SK-N-SH (cell line): ENCODE measurements around the genes COPZ1, DCD, TESPA1 and CD63.

DNA sequence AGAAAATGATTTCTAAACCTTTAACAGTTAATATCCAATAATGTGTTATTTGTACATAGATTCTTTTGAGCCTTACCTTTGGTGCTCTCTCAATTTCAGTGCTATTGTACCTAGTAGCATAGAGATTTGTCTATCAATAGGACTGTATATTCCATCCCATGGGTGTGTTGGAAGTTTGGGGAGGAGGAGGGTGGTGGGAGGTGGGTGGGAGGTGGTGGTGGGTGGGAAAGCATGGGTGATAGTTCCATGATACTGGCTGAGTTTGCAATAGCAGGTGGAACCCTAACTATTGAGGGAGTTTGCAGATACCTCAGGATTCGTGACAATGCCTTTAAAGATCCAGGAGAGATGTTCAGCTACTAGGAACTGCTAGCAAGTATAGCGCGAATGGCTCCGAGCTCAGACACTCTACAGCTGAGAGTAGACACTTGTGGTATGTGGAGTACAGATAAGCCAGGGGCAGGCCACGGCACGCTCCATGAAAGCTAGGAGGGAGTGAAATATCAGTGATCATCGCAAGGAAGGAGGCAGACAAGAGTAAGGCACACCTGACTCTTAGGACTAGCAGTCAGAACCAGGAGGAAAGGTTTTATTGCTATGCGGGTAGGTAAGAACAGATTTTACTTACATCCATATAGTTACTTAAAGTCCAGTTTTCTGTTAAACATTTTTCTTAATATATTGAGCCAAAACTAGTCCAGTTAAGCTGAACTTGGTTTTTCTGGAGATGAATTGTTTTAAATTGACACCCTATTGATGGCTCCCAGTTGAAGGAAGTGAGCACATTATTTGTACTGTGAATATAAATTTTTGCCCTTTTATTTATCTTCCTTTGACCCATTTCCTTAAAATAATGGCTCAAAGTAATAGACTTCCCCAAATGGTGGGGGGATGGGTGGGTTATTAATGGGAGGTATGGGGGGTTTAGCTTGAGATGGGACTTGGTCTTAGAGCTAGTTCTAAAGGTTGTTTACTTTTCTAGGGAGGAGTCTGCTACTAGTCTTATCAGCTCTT, 5.5 kb downstream of the HNRNPA1 start:
- RRBS: no CpG with 5 or more reads among the region's 8 CpGs
CAGE:
- cytosol, long polyA plus RNA: no peak
- long polyA plus RNA: no peak
- nucleus, long polyA plus RNA: start-site peak on the plus strand centred at position 212 of the sequence, 29 bp wide, 81 and 46 reads in 2 replicates; start-site peak on the plus strand centred at position 902 of the sequence, 37 bp wide, 19 and 34 reads in 2 replicates

DNA sequence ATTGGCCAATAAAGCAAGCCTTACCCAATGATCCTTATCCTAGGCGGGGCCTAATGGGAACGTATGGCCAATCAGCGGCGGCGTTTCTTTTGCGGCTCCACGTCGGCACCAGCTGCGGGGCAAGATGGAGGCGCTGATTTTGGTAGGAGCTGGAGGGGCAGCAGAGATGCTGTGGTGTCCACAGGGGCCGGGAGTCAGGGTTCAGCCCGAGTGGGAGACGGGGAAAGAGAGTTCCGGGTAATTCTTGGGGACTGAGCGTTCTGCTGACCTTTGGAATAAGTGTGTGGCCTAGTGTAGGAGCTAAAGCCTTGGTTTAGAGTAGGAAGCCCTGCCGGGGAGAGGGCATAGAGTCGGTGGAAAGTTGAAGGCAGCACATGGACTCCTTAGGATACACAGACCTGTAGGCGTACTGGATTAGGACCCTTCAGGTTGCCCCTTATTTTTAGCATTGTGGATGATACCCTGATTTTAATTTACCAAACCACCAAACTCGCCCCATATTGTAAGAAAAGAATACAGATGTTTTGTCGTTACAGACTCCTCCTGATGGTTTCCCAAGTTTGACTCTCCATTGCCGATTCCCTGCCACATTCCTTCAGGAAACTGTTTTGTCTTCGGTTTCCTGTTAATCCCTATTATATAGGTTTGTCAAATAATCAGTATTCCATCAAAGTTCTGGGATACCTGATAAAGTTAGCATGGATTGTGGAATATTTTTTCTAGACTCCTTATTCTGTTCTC, at the start of gene COPZ1:
Gene COPZ1 (plus strand): TSS at position 92 of the 741 bp plus-strand sequence.
- RRBS: 2% methylated on average over 3 of the region's 22 CpGs
CAGE:
- cytosol, long polyA plus RNA: start-site peak on the plus strand centred at position 111 of the sequence, 41 bp wide, 2,405 and 4,974 reads in 2 replicates
- long polyA plus RNA: start-site peak on the plus strand centred at position 112 of the sequence, 43 bp wide, 3,711 and 3,498 reads in 2 replicates
- nucleus, long polyA plus RNA: start-site peak on the plus strand centred at position 113 of the sequence, 45 bp wide, 1,925 and 2,761 reads in 2 replicates

- RRBS: no CpG with 5 or more reads among the region's 25 CpGs
CAGE:
- cytosol, long polyA plus RNA: no peak
- long polyA plus RNA: no peak
- nucleus, long polyA plus RNA: no peak
Observed at GRCh38 chr12:54351752-54352670, 12.3 kb downstream of the GPR84 start.

GRCh38 chr12:54379608-54380124, 4.9 kb downstream of the ZNF385A start:
- RRBS: no CpG with 5 or more reads among the region's 13 CpGs
CAGE:
- cytosol, long polyA plus RNA: no peak
- long polyA plus RNA: no peak
- nucleus, long polyA plus RNA: no peak

- RRBS: no CpG with 5 or more reads among the region's 6 CpGs
CAGE:
- cytosol, long polyA plus RNA: start-site peak on the minus strand at chr12:54385749-54385791, 45 and 43 reads in 2 replicates
- long polyA plus RNA: start-site peak on the minus strand at chr12:54385767-54385784, 22 and 31 reads in 2 replicates
- nucleus, long polyA plus RNA: no peak
Observed at GRCh38 chr12:54385491-54386087, 1.1 kb upstream of the ZNF385A start.

DNA sequence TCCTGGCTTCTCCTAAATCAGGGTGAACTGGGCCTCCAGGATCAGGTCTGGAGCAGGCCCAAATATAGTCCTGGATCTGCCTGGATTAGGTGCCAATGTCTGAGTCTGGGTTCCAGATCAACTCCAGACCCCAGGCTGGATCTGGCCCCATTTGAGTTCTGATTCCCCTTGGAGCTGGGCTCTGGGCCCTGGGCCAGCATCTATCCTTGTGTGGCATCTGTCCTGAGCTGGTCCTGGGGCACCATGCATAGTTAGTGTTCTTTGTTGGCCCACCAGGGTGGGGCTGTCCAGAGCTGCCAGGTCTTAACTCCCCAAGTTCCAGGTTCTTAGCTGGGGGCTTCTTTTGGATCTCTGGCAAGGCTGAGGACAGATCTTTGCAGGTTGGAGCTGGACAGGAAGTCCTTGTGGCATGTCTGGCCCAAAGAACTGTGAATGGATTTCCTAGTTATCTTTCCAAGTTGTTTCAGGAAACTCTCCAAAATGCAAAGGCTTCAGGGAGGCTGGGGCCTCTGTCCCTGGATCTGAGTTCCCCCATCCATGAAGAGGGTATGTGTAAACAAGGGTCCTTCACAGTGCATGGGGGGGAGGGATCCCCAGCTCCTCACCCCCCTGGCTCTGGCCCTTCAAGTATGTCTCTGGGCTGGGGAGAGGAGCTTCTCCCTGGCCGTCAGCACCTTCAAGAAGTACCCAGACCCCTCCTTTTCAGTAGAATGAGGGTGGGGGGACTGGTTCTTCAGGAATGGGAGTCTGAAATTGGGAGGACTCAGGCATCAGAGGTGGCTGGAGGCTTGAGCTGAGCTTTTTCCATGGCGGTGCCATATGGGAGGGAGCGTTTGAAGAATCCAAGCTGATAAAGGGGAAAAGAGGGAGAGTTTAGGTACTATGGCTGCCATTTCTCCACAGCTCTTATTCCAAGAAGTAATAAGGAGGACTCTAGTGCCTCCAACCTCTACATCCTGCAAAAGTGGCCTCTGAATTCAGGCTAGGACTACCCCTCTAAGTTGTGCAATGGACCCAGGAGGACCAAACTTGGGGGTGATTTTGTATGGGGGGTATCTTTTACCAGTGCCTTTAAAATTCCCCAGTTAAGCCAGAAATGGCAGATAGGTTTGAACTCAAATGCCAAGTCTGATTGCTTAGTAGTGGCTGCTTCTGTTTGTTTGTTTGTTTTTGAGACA, 11.4 kb upstream of the ZNF385A start:
- RRBS: no CpG with 5 or more reads among the region's 3 CpGs
CAGE:
- cytosol, long polyA plus RNA: no peak
- long polyA plus RNA: no peak
- nucleus, long polyA plus RNA: no peak

- RRBS: no CpG with 5 or more reads among the region's 6 CpGs
CAGE:
- cytosol, long polyA plus RNA: no peak
- long polyA plus RNA: no peak
- nucleus, long polyA plus RNA: no peak
Observed at GRCh38 chr12:54404125-54404527, 14.9 kb downstream of the ITGA5 start.

- RRBS: no CpG with 5 or more reads among the region's 8 CpGs
CAGE:
- cytosol, long polyA plus RNA: no peak
- long polyA plus RNA: no peak
- nucleus, long polyA plus RNA: no peak
Observed at GRCh38 chr12:54560975-54561914, 11.8 kb downstream of the PDE1B start.

GRCh38 chr12:54648247-54648446, at the start of gene DCD:
TSS of gene DCD (minus strand) at chr12:54648365.
CAGE:
- cytosol, long polyA plus RNA: no peak
- long polyA plus RNA: no peak
- nucleus, long polyA plus RNA: no peak

DNA sequence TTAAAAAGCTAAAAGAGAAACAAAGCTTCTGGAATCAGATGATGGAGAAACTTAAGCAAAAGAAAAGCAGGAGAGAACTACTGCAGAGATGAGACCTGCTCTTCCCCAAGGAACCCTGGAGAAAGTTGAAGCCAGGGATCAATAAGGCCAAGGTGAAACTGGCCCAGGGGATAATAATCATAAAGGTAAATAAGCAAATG, 17.7 kb upstream of the DCD start:
CAGE:
- cytosol, long polyA plus RNA: no peak
- long polyA plus RNA: no peak
- nucleus, long polyA plus RNA: no peak

- RRBS: no CpG with 5 or more reads among the region's 17 CpGs
CAGE:
- cytosol, long polyA plus RNA: no peak
- long polyA plus RNA: no peak
- nucleus, long polyA plus RNA: no peak
Observed at GRCh38 chr12:54984495-54985729, at the start of gene TESPA1. TSS of gene TESPA1 (minus strand) at chr12:54984762.

GRCh38 chr12:55700745-55701191, 6.9 kb downstream of the ITGA7 start:
- RRBS: no CpG with 5 or more reads among the region's 9 CpGs
CAGE:
- cytosol, long polyA plus RNA: no peak
- long polyA plus RNA: no peak
- nucleus, long polyA plus RNA: no peak

- RRBS: no CpG with 5 or more reads among the region's 13 CpGs
CAGE:
- cytosol, long polyA plus RNA: no peak
- long polyA plus RNA: no peak
- nucleus, long polyA plus RNA: no peak
Observed at GRCh38 chr12:55702745-55703756, 4.7 kb downstream of the ITGA7 start.

GRCh38 chr12:55728908-55729974, at the start of gene CD63:
TSS of gene CD63 (minus strand) at chr12:55729009.
- RRBS: 1% methylated on average over 23 of the region's 70 CpGs
CAGE:
- cytosol, long polyA plus RNA: start-site peak on the minus strand at chr12:55728981-55729076, 6,764 and 18,523 reads in 2 replicates
- long polyA plus RNA: start-site peak on the minus strand at chr12:55728979-55729075, 15,129 and 12,337 reads in 2 replicates
- nucleus, long polyA plus RNA: start-site peak on the minus strand at chr12:55728977-55729046, 8,019 and 14,315 reads in 2 replicates

- RRBS: 4% methylated on average over 5 of the region's 17 CpGs
CAGE:
- cytosol, long polyA plus RNA: no peak
- long polyA plus RNA: no peak
- nucleus, long polyA plus RNA: no peak
Observed at GRCh38 chr12:55729975-55730836, 1.4 kb upstream of the CD63 start.

GRCh38 chr12:55736958-55737686, 5.8 kb upstream of the GDF11 start:
- RRBS: no CpG with 5 or more reads among the region's 7 CpGs
CAGE:
- cytosol, long polyA plus RNA: no peak
- long polyA plus RNA: no peak
- nucleus, long polyA plus RNA: no peak

DNA sequence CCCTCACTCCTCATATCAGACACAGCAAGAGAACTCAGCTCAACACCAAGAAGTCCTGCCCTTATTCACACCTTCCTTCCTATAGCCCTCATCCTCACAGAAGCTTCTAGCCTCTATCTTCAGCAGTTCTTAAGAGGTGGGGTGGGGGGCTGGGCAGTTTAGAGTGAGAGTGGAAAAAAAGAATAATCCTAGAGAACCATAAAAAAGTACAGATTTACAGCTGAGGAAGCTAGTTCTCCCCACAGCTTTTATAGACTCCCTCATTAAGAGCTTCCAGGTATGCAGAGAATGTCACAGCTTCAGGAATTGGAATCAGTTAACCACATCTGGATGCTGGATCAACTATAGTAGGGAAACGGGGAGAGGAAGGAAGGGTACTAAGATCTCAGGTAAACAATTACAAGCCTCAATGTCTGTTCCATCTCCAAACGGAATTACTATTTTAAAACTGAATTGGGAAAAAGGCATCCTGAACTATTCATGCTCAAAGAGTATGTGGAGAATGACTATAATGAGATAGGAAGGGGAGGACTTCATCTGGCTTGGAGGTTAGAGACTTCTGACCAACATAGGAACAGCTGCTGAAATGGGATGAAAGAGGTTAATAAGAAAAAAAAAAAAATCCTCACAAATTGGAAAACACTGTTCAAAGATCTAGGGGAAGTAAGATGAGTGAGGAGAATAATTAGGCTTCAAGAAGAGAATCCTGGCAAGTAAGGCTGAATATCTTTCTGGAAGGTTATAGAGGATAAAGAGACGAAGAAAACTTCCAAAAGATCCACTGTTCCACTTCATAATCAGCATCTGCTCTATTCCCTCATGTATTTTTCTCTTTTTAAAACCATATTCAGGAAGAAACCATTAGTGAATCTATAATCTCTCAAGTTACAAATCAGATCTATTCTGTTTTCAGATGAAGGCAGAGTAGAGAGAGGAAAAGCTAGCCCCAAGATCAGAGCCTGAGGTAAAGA, 12.5 kb downstream of the GDF11 start:
- RRBS: no CpG with 5 or more reads among the region's 3 CpGs
CAGE:
- cytosol, long polyA plus RNA: no peak
- long polyA plus RNA: no peak
- nucleus, long polyA plus RNA: no peak

- RRBS: no CpG with 5 or more reads among the region's 3 CpGs
CAGE:
- cytosol, long polyA plus RNA: no peak
- long polyA plus RNA: no peak
- nucleus, long polyA plus RNA: no peak
Observed at GRCh38 chr12:55777627-55777983, 34.7 kb downstream of the GDF11 start.

DNA sequence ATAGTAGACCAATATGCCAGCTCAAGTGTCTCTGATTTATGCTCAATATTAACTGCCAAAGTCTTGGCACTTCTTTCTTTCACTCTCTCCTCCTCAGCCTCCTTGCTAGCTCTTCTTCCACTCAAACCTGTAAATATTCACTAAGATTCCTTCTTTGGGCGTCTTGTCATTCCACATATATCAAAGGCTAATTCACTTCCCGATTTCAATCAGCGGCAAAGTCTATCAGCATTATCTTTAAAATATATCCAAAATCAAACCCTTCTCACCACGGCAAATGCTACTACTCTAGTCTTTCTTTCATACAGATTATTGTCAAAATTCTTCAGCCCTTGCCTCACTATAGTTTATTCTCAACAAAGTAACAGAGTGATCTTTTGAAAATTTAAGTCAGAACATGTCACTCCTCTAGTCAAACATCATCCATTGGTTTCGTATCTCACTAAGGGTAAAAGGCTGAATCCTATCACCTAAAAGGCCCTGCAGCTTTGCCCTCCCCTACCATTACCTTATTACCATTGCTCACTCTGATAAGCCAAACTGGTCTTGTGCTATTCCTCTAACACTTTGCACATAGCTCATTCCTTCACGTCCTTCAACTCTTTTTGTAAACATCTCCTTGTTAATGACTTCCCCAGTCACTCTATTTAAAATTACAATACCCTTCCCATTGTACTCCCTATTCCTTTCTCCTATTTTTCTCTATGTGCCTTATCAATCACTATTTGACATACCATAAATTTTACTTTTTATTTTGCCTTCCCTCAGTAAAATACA, 5.7 kb downstream of the SARNP start:
- RRBS: no CpG with 5 or more reads among the region's 6 CpGs
CAGE:
- cytosol, long polyA plus RNA: no peak
- long polyA plus RNA: no peak
- nucleus, long polyA plus RNA: no peak

DNA sequence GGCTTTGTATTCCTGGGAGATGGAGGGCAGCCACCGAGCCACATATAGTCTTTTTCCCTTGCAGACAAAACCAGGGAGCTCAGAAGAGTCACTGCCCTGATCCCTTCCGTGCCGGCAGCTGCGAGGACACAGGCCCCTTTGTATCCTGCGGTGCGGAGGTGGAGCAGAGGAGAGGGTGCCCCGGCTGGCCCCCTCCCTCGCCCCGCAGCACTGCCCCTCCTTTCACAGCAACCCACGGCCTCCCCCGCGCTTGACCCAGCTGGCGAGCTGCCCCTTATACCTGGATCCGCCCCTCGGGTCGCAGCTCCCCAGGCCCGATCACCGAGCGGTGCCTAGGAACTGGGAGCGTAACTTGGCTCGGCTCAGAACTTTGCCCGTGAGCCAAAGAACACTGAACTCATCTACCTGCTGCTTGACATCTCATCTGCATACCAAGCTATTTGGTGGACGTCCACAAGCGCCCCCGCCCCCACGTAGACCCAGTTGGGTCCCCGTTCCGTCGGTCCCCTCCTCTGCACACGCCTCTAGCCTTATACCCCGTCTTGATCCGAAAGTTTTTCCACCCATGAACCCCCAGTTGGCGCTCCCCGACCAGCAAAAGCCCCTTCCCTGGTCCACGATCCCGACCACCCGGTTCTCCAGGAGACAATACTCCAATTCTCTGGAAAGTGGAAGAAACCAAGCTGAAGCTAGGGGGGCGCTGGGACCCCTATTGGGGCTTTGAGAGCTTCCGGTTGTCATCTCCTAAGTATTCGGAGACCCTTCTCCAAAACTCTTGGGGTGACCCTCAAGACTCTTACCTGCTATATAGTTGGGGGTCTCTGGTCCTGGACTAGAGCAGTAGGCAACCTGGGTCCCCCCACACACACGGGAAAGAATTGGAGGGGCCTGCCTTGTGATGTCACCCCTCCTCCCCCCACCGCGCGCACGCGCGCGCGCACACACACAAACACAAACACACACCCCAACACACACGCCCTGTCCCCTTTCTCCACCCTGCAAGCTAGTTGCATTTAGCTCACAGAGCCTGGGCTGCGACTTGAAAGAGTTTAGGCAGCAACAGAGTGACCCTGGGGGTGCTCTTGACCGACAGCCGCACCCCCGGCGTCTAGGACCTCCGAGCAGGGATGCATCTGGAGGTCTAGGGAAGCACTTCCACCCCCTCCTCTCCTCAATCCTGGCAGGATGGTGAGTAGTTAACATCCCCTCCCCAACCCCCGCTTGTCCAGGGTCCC, 926 bp upstream of the DNAJC14 start:
- RRBS: 1% methylated on average over 8 of the region's 57 CpGs
CAGE:
- cytosol, long polyA plus RNA: no peak
- long polyA plus RNA: no peak
- nucleus, long polyA plus RNA: no peak